Measurements from ENCODE around the genes C7, RIMOC1 and ZNF131.

- RRBS = no CpG with 5 or more reads among the region's 2 CpGs
These were observed 95.9 kb upstream of the PTGER4 start for GRCh38 chr5:40583901-40584222.

DNA sequence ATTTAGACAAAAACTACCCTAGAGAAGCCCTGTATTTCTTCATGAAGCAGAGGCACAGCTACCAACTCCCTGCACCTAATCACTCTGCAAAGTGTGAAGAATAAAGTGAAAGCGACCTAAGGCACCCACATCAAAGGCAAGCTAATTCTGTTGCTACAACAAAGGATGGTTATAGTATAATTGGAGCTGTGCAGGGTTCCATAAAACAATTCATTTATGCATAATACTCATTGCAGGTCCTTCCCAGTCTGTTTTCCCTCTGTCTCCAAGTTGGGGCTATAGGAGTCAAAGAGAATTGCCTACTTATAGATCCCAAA lies 56.2 kb upstream of the PTGER4 start:
- RRBS = no CpG with 5 or more reads among the region's 1 CpG

GRCh38 chr5:40733995-40734704 lies 21.6 kb downstream of the TTC33 start:
- RRBS = no CpG with 5 or more reads among the region's 2 CpGs

- RRBS = no CpG with 5 or more reads among the region's 10 CpGs
These were observed 1.6 kb downstream of the PRKAA1 start for GRCh38 chr5:40796196-40797293.

GRCh38 chr5:40797294-40797991 lies 731 bp downstream of the PRKAA1 start:
- RRBS = 1% methylated on average over 14 of the region's 54 CpGs

GRCh38 chr5:40831337-40832366 lies 3.4 kb downstream of the RPL37 start:
- RRBS = no CpG with 5 or more reads among the region's 5 CpGs

DNA sequence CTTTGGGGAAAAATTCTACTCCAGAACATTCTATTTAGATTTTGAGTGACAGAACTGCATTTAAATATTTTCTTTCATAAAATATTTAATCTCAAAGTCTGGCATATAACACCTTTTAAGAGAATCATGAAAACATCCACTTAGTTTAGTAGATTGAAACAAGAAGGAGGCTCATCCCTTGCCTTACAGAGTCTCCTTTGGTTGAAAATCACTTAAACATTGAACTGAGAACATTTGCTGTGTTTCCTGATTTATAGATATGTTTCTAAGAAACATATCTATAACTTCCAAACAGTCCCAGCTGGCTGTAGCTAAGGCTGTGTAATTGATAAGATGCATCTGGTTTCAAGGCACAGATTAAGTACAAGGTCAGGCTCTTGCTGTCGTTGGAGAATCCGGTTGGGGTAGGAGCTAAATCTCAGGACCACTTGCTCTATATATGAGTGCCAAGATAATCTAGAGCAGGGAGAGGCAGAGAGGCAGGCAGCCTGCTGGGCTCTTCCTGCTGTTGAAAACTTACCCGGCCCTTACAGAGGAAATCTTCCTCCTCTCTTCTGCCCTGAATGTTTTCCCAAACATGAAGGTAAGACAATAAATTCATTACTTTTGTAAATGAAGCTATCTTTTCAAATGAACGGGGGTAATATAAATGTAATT lies at the start of gene C7:
TSS of gene C7 (plus strand) at position 464 of the 657 bp plus-strand sequence.
- RRBS = no CpG with 5 or more reads among the region's 4 CpGs

GRCh38 chr5:40957868-40958388 lies 48.6 kb downstream of the C7 start:
- RRBS = no CpG with 5 or more reads among the region's 7 CpGs

DNA sequence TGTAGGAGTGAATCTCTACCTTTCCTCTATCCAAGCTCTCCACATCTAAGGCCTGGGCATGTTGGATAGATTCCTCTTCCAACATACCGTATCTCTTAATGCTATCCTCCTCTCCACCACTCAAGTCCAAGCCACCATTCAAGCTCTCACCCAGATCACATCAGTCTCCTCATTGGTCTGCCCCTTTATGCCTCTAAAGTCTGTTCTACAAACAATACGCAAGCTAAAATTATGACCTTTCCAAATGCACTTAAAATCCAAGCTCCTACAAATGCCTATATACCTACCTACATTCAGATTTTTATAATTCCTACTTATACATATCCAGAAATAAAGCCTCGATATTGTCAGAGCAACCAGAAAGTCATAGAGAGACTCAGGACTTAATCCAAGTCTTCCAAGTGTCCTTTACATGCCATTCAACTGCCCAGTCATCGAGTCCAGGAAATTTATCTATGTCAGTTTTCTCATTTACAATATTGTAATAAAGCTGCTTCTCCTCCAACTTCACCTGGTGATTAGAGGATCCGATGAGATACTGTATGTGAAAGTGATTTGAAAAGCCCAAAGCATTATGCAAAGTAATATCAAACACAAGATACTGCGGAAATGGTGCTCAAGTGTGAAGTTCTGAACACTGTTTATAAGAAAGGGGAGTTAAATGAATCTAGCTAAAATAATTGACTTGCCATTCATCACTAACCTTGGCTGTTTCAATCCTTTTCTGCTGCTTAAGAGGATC lies 43.1 kb downstream of the OXCT1 start:
- RRBS = no CpG with 5 or more reads among the region's 6 CpGs

DNA sequence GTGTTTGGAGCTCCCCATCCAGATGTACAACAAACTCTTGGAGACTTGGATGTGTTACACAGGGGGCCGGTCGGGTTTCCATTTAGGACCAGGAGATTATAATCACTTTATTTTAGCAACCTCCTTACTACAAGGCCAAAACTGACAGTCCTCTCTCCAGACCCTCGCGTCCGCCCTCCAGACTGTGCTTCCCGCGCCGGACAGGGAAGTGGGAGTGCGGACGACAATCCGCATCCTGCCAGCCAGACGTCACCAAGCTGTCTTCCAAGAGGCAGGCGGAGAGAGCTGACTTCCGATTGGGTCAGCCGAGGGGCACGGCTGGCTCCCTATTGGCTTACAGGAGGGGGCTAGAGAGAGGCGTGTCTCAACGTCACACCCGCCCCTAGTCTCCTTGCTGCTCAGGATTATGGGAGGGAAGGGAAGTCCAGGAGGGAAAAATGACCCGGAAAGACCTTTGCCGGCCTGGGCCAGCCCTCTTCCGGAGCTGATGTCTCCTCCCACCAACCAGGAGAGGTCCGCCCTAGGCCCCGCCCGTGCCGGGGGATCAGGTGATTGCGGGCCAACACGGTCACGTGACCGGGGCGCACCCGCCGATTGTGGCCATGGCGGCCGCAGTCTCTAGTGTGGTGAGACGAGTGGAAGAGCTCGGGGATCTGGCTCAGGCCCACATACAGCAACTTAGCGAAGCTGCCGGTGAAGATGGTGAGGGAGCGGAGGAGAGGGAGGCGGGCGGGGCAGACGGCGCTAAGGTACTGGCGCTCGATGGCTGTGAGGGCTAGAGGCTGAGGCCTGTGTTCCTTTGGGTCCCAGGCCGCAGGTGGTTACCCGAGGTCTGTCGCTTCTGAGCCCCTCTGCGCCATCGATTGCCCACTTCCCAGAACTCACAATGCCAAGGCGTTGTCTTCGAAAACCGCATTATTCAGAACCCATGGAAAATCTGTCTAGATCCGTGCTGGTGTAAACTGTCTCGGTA lies at the start of gene RIMOC1:
TSS of gene RIMOC1 (plus strand) at position 579 of the 973 bp plus-strand sequence.
- RRBS = 2% methylated on average over 10 of the region's 56 CpGs

DNA sequence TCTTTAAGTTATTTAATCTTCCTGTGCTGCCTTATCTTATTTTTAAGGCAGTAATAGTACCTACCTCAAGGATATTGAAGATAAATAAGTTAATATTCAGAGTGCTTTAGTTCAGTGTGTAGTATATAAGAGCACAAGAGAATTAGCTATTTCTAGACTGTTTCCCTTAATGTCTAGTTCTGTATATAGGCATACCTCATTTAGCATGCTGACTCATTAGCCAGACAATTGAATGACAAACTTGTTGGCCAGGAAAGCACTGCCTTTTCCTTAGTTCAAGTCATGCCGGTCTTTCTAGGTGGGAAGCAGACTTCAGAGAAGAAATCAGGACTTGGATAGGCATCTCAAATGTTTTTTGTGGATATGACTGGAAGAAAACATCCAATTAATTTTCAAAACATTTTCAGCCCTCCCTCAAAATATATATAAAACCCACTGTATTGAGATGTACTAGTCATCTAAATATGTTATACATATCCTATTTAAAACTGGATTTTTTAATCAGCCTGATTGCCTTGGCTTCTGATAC lies 3.2 kb upstream of the FBXO4 start:
- RRBS = no CpG with 5 or more reads among the region's 1 CpG

DNA sequence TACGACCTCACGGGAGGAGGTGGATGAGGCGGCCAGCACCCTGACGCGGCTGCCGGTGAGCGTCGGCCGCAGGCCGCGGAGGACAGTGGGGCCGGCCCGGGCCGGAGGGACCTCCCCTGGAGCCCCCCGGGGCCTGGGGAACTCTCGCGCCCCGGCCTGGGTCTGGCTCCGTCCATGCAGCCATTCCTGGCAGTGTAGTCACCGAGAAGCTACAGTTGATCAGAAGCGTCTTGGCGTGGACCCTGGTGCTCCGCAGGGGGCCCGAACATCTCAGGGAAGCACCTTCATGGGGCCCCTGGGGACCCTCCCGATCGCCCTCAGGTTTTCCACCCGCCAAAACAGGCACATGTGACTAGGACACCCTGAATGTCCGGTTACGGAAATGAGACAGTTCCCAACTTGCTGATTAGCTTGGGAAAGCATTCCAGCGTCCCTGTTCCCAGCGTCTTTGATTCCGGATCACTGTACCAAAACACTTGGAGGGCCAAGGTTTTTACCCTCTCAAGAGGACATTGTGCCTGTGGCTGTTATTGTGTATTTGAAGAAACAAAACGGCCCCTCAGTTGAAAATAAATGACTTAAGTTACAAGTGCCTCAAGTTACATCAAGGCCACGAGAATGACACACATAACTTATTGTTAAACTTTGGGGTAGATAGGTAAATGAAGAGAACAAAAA lies 502 bp downstream of the FBXO4 start:
- RRBS = 49% methylated on average over 12 of the region's 34 CpGs

DNA sequence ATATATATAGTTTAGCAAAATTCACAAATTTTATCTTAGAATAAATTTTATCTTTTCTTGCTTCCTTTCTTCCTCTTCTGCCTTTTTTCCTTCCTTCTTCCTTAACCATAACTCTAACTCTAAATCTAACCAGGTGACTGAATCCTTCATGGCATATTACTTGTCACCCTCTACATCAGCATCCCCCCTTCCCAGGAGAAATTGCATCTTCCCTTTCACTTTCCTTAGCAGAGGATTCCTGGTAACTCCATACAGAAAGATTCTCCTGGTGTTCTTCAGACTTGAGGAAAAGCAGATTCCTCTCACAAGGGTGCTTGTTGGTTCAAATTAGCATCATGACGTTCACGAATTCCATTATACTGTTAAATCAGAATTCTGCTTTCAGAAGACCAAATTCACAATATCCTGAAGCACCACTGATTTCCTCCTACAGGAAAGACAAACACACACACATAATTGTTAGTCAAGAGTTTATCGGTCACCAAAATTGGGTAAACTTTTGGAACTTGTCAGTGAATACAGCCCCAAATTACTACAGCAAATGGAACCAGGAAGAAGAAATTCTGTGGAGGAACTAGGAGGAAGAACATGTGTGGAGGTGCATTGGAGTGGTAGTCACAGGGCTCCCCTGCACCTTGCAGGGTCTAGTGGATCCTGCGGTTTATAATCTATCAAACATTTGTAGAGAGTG lies 25.2 kb downstream of the ANXA2R start:
- RRBS = no CpG with 5 or more reads among the region's 4 CpGs

DNA sequence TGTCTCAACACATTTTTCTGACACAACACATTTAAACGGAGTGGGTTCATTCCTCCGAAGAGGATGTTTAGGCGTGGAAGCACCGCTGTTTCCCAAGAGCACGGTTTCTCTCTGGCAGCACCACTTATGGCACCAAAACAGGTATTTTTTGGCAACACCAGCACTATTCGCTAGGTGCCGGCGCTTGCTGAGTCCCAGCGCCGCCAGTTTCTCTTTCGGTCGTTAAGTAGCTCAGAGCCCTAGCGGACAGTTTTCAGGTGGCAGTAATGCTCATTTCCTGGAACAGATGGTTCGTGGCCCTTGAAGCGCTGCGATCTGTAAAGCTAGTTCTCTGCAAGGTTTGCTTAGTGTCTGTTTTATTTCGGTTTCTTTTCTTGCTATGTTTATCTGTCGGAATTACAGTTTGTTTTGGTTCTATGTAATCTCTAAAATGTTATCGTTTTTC lies 20.1 kb downstream of the ANXA2R start:
- RRBS = no CpG with 5 or more reads among the region's 19 CpGs

- RRBS = no CpG with 5 or more reads among the region's 18 CpGs
These were observed 2.2 kb downstream of the ANXA2R start for GRCh38 chr5:43037782-43038363.

- RRBS = no CpG with 5 or more reads among the region's 13 CpGs
These were observed 1.2 kb upstream of the ANXA2R start for GRCh38 chr5:43041384-43041642.

GRCh38 chr5:43120642-43121274 lies at the start of gene ZNF131:
TSS of gene ZNF131 (plus strand) at chr5:43120914.
- RRBS = 1% methylated on average over 24 of the region's 57 CpGs

DNA sequence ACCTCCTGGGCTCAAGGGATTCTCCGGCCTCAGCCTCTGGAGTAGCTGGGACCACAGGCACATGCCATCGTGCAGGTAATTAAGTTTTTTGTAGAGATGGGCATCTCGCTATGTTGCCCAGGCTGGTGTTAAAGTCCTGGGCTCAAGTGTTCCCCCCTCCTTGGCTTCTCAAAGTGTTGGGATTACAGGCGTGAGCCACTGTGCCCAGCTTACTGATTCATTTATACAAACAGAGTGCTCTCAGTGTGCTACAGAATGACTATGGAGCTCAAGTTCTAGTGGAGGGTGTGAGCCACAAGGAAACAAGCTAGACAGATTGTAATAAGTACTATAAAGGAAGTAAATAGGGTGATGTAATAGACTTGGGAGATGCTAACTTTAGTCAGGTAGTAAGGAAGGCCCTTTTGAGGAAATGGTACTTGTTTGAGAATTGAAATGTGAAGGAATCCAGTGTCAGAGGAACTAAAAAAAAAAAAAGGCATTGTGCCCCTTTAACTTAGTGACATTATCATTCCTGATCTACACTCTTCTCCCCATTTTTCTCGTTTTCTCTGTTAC lies 1.7 kb upstream of the TMEM267 start:
- RRBS = no CpG with 5 or more reads among the region's 5 CpGs

- RRBS = no CpG with 5 or more reads among the region's 3 CpGs
These were observed 4.3 kb downstream of the FGF10 start for GRCh38 chr5:44384811-44385494.

- RRBS = no CpG with 5 or more reads among the region's 1 CpG
These were observed 33.9 kb upstream of the FGF10 start for GRCh38 chr5:44423140-44423415.